ENCODE data around the gene SDHAF3.

DNA sequence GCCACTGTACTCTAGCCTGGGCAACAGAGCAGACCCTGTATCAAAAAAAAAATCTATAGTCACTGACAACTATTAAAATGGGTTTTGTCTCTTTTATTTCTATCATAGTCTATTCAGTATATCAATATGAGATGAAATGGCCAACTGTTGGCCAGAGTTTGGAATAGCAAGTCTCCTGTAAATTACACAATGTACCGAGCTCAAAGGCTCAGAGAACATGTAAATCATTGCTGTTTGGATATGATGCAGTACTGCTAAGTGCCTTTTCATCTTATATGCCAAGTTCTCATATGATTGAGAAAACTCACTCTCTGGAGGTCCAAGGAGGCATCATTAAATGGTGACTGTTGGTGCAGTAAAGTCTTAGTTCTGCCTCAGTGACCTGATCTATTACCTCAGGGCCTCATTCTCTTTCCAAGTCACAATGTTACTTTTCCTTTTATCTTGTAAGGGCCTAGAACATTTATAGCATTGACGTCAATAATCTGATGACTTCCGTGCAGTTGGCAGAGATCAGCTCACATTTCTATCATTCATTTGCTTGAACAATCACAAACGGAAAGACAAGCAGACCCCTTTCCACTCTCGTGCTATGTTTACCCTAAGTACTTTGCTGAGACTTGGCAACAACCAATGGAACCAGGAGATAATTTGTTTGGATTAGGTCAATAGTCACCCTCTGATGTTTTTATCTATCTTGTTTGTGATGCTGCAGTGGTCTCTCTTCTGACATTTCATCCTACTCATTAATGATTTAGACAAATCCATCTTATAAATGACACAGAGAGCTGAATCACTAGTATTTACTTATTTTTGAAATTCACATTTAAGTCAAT, 32.6 kb upstream of the PDK4 start:
- PRO-cap, 10 experiments = no peak in any of the 10 experiments

- PRO-cap, 10 experiments = no peak in any of the 10 experiments
Observed at GRCh38 chr7:96044495-96044975, 272.2 kb downstream of the DYNC1I1 start.

GRCh38 chr7:96162635-96163352, 159.1 kb downstream of the SLC25A13 start:
- PRO-cap, 10 experiments = no peak in any of the 10 experiments

DNA sequence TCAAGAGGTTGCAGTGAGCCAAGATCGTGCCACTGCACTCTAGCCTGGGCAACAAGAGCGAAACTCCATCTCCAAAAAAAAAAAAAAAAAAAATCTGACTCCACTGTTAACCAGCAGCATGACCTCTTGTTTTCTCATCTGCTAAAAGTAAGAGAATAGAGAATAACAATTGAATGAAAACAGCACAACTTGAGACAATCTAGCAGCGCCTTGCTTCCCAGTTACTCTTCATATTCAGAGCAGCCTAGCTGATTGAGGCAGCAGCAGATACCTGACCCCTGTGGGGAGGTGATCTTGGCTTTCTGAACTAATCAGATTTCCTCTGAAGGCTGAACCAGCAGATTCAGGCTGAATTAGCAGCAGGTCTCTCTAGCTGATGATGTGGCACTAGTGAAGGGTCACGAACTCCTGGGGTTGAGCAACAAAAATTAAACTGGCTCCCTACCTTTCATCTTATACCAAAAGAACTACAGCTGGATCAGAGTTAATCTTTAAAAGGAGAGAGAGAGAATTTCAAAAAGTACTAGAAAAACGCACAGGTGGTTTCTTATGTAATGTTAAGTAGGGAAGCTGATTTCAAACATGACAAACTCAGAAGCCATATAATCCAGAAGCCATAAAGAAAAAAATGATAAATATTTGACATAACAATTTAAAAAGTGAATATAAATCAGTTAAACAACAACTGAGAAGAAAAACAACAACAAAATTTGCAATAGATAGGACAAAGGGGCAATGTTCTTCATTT, 13.6 kb downstream of the SLC25A13 start:
- PRO-cap, 10 experiments = no peak in any of the 10 experiments

- PRO-cap, 10 experiments = no peak in any of the 10 experiments
Observed at GRCh38 chr7:96401245-96401679, 79.4 kb upstream of the SLC25A13 start.

GRCh38 chr7:97005847-97006961, 851 bp downstream of the DLX6 start:
- PRO-cap, 10 experiments = peak in 4 of 10 experiments; most common plus-strand start chr7:97006393 (in 2); most common minus-strand start chr7:97006177 (in 1)

DNA sequence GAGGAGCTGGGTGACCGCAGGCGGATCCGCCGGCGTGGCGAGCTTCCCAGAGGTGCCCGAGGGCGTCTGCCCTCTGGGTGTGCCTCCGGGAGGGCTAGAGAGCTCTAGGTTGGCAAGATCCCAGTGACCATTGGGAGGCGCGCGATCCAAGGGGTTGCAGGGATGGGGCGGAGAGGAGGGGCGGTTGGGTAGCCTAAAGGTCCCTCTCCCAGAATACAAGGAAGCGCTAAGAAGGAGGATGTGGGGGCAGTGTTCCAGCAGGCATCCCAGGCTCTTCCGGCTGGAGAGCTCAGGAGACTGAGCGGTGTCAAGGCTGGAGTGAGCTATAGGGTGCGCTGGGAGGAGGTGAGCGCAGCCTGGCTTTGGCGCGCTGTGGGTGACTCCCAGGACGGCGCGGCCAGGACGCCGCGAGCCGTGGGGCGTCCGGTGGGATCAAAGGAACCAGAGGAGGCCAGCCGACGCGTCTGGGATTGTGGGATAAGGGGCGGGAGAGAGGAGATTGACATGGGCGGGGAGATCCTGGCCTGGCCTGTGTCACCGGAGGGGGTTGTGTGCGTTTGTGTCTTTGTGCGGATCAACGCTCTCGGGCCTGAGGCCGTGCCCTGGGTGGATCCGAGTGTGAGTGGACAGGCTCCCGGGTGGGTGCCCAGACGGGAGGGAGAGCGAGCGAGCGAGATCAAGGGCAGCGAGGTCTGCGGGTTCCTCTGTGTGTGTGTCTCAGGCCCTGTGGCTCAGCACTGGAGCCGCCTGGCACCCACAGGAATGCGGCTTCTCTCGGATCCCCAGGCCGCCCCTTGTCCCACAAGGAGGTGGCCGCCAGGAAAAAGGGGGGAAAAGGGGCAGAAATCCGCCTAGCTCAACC, 7.8 kb downstream of the DLX5 start:
- PRO-cap, 10 experiments = no peak in any of the 10 experiments

DNA sequence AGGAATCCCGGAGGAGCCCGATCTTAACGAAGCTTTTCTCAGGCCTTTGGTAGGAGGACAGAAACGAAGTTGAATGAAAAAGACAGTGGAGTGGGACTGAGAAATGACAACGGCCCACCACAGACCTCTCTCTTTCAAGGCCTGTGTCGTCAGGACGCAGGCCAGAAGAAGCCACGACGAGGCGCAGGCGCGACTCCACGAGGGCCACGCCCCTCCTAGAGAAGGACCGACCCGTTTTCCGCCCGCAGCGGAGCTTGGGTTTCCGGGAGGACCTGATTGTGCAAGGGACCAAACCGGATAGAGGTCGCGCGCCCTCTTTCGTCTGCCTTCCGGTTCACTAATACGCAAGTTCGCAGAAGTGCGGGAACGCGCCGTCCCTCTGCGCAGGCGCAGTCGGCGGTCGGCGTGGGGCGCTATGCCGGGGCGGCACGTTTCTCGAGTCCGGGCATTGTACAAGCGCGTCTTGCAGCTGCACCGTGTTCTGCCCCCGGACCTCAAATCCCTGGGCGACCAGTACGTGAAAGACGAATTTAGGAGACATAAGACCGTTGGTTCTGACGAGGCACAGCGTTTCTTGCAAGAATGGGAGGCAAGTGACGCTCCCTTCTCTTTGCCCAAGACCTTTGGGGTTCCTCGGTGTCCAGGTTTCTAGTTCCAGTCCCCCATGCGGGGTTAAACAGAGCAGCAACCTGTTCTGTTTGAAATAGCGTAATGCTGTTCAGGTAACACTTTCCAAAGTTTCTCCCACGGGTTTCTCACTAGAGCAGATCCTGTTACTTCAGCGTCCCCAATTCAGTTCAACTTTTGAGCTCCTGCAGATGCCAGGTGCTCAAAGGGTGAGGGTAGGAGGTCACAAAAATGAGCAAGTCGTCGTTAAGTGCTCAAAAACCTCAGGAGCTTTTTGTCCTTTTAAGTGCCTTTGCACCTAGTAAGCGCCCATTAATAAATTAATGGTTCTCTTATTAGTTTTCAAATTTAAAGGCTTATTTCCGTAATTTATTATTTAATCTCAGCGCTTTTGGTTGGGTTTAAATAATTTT, at the start of gene SDHAF3:
TSS of gene SDHAF3 (plus strand) at position 390 of the 1,040 bp plus-strand sequence.
- PRO-cap, 10 experiments = peak in 10 of 10 experiments; most common plus-strand start position 392 of the sequence (in 8); most common minus-strand start position 167 of the sequence (in 5)

DNA sequence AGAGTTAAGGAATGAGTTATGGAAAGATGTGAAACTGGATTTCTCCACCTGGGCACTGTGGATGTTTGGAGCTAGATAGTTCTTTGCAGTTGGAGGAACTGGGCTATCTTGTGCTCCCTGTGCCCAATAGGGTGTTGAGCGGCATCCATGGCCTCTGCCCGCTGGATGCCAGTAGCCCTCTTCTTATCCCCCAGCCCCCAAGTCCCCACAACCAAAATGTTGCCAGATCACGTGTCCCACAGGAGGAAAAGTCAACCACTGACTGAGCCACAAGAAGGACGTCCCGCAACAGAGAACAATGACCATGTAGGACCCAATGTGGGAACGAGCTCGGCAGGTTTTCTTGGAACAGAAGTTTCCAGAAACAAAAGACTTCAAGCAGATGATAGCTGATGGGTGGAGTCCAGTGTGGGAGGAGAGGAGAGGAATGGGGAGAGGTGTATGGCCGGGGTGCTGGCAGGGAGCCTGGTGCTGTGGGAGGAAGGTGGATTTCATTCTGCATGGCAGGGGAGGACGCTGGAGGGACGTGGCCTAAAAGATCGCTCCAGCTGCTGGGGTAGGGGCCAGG, 48.6 kb upstream of the LMTK2 start:
- PRO-cap, 10 experiments = peak in 2 of 10 experiments; most common plus-strand start position 442 of the sequence (in 1); most common minus-strand start position 304 of the sequence (in 1)

GRCh38 chr7:98250723-98251165, 1.3 kb downstream of the TECPR1 start:
- PRO-cap, 10 experiments = no peak in any of the 10 experiments

DNA sequence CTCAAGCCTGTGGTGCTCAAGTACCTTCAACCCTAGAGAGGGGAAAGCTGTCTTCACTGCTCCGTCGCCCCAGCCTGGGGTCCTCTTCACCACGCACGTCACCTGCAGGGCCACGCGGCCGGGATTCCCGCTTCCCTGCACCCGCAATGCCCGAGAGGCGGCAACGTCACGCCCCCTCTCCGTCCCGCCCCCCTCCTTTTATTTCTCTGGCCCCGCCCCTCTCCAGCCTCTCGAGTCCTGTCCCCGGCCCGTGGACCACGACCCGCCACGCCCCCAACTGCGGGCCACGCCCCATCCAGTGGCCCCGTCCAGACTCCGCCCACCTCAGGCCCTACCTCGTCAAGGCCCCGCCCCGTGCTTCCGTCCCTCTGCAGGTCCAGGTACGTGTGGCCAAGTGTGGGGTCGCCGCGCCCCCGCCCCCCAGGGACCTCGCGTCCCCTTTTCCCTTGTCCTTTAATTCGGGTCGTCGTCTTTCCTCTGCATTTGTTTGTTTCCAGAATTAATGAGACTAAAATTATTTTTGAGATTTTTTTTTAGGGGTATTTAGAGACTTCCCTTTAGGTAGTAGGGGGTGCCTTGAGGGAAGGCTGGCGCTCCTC, 69.7 kb upstream of the BAIAP2L1 start:
- PRO-cap, 10 experiments = no peak in any of the 10 experiments

DNA sequence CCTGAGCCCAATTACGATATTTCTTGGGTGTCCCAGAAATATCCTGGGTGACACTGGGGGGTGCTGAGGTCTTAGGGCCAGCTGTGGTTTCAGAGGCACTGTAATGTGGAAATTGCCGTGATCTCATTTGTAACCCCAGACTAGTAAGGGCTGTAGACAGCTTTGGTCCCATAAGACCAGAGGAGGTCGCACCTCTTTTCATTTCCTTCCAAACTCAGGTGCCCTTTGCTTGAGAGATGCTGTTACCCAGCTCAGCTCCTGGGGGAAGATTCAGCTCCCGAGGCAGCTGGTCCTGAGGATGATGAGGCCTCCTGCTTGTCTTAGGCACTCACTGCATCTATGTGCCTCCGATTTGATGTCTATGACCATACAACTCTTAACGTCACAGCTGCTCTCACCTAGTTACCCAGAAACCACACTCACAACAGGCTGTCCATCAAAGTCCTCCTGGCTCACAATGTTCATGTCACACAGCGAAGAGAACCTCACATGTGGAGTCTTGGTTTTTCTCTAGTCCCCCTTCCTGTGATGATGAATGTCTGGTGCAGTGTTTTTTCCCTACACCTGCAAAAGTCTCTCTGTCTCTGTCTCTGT, 102.4 kb upstream of the NPTX2 start:
- PRO-cap, 10 experiments = no peak in any of the 10 experiments

- PRO-cap, 10 experiments = no peak in any of the 10 experiments
Observed at GRCh38 chr7:98697667-98697932, 80.5 kb downstream of the NPTX2 start.

DNA sequence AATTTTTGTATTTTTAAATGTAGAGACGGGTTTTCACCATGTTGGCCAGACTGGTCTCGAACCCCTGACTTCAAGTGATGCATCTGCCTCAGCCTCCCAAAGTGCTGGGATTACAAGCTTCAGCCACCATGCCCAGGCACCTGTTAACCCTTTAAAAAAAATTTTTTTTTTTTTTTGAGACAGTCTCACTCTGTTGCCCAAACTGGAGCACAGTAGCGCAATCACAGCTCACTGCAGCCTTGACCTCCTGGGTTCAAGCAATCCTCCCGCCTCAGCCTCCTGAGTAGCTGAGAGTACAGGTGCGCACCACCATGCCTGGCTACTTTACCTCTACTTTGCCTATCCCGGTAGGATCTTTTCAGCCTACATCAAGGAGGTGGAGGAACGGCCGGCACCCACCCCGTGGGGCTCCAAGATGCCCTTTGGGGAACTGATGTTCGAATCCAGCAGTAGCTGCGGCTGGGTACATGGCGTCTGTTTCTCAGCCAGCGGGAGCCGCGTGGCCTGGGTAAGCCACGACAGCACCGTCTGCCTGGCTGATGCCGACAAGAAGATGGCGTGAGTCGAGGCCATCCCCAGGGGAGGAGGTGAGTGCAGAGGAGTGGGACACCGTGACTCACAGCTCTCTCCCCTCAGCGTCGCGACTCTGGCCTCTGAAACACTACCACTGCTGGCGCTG, 16.2 kb downstream of the ARPC1B start:
- PRO-cap, 10 experiments = no peak in any of the 10 experiments

- PRO-cap, 10 experiments = no peak in any of the 10 experiments
Observed at GRCh38 chr7:99398439-99398836, 10.0 kb downstream of the PDAP1 start.

- PRO-cap, 10 experiments = no peak in any of the 10 experiments
Observed at GRCh38 chr7:99404750-99405351, 3.5 kb downstream of the PDAP1 start.

DNA sequence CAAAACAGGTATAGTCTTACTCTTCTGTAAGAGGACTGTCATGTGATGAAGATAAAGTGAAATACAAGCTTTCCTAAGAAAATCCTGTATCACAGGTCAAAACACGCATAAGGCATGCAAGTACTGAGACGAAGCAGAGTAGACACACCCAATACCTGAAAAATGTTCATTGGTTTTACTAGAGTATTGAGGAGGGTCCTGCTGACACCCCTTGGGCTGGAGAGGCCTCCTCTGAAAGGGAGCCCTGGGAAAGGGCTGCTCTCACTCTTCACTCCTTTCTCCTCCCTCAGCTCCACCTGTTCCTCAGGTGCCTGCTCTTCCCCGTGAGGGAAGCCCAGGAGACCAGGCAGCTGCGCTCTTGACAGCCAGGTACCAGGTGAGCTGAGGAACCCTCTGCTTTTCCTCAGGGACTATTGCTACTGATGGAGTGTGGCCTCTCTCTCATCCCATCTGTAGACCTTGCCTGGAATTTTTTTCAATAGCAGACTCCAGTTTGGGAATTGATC, 3.2 kb downstream of the ZNF655 start:
- PRO-cap, 10 experiments = no peak in any of the 10 experiments

DNA sequence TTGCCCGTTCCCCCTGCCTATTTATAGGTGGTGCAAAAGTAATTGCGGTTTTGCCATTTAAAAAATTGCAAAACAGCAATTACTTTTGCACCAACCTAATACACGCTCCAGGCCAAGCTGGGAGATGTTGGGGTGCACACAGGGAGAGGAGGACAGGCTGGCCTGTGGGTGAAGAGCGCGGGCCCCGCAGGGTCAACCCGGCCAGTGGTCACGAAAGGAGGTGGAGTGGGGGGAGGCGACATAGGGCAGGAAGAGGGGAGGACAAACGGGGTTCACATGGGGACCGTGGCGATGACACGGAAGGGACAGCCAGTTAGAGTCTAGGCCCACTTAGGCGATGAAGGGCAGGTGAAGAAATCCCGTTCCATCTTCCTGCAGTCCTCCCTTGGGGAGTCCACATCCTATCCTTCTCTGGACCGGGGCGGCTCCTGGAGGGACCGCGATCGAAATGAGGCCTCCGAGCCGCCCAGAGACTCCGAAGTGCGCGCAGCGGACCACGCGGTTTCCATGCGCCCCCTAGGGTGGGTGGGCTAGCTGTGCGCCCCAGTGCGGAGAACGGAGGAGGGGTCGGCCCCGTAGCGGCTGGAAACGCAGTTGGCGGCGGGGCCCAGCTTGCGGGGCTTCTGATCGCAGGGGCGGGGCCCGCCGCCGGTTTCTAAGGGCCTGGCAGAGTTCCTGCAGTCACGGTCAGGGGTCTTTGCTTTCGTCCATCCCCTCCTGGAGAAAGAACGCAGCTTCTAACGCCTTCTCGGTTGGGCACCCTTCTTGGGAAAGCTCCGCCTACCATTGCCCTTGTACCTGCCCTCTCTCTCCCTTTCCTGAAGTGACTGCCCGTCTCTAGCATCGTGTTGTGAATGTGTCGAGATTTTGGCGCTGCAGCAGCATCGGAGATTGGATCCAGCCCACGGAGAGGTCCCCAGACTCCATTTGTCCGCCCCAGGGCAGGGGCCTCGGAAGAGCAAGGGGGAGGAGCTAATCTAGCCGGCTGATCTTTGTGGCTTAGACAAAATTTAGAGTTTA, 18.0 kb upstream of the TMEM225B start:
- PRO-cap, 10 experiments = no peak in any of the 10 experiments

GRCh38 chr7:99617130-99617825, 532 bp downstream of the ZSCAN25 start:
- PRO-cap, 10 experiments = no peak in any of the 10 experiments

GRCh38 chr7:99666684-99667197, 13.1 kb downstream of the CYP3A5 start:
- PRO-cap, 10 experiments = no peak in any of the 10 experiments